Right lobe of liver (tissue), 4 donors: ENCODE measurements around a stretch of chr7.

- PRO-cap, 4 experiments = no peak in any of the 4 experiments
- RAMPAGE, long total RNA, 2 experiments = no peak in any of the 2 experiments
These were observed 257.4 kb downstream of the SDK1 start for GRCh38 chr7:3558326-3558935.

GRCh38 chr7:3926789-3927184 lies 625.7 kb downstream of the SDK1 start:
- PRO-cap, 4 experiments = peak in 3 of 4 experiments; most common minus-strand start chr7:3927021 (in 3)
- RAMPAGE, long total RNA, 2 experiments = no peak in any of the 2 experiments

GRCh38 chr7:4631623-4632271 lies 50.3 kb upstream of the FOXK1 start:
- PRO-cap, 4 experiments = no peak in any of the 4 experiments
- RAMPAGE, long total RNA, 2 experiments = no peak in any of the 2 experiments

DNA sequence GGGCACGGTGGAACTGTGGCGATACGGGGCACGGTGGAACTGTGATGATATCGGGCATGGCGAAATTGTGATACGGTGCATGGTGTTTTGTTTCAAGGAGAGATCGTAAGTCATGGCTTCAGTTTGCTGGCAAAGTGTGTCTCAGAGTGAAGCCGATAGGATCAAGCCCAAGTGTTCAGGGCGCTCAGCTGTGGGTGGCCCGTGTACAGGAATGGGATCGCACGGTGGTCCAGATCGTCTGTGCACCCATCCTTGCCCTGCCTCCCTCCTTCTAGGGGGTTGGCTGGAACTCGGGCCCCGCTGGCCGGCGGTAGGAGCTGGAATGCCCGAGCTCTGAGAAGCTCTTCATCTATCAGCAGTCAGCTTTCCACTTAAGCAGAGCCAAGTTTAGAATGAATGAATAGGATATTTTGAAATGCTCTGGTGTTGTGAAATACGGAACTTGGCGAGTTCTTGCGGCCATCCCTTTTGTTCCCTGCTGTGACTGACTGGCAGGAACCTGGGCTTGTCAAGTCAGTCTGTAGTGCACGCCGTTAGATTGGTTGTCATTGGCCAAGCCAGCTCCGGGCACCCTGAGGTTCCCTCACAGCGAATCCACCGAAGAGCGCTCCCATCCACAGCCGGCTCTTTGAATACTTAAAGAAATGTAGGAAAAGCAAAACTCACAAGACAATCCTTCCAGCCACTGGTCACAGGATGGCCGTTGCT lies 33.2 kb downstream of the FOXK1 start:
- PRO-cap, 4 experiments = peak in 3 of 4 experiments; most common plus-strand start position 483 of the sequence (in 2); most common minus-strand start position 373 of the sequence (in 3)
- RAMPAGE, long total RNA, 2 experiments = no peak in any of the 2 experiments

- PRO-cap, 4 experiments = peak in 2 of 4 experiments; most common plus-strand start chr7:4739146 (in 1); most common minus-strand start chr7:4739005 (in 1)
- RAMPAGE, long total RNA, 2 experiments = no peak in any of the 2 experiments
These were observed 36.6 kb upstream of the AP5Z1 start for GRCh38 chr7:4738620-4739448.

DNA sequence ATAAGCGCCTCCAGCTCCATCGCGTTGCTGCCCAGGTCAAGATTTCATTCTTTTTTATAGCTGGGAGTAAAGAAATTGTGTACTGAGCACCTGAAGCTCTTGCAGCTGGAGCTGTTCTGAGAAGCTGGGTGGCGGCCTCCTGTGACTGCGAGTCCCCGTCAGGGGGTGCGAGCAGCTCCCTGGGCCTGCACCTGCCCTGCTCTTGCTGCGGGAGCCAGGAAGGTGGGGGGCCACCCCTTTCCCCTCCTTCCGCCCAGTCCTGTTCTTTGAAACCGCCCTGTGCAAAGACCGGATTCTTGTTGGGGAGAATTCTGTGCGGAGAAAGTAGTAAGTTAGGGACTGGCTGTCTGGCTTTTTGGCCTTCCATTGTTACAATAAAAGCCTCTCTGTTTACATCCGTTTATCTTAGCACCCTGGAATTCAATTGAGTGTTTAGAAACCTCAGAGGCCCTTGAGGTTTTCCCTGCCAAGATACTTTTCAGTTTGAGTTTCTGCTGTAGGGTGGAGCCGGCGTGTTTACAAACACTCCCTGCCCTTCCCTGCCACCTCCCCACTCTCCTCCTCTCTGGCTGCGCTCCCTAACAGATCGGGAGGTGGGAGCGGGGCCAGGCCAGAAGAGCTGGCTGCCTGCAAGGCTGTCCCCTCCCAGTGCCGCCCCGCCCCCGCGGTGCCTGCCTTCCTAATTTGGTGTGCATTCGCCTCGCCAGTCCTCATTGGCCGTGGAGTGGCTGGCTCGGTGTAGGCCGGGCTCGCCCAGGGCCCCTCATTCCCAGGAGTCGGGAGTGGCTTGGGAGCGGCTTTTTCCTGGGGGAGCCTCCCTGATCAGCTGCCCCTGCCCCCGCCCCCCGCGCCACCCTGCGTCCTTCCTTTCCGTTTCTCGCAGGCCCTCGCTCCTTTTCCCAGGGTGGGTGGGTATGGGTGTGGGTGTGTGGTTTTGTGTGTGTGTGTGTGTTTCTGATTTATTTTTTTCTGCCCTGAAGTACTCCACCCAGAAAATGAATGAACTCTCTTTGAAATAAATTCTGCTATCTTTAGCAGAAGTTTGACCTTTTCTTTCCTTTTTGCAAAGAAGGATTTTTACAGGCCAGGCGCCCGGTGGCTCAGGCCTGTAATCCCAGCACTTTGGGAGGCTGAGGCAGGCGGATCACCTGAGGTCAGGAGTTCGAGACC lies 30.5 kb upstream of the AP5Z1 start:
- PRO-cap, 4 experiments = peak in 4 of 4 experiments; most common plus-strand start position 485 of the sequence (in 3); most common minus-strand start position 557 of the sequence (in 3)
- RAMPAGE, long total RNA, 2 experiments = no peak in any of the 2 experiments

DNA sequence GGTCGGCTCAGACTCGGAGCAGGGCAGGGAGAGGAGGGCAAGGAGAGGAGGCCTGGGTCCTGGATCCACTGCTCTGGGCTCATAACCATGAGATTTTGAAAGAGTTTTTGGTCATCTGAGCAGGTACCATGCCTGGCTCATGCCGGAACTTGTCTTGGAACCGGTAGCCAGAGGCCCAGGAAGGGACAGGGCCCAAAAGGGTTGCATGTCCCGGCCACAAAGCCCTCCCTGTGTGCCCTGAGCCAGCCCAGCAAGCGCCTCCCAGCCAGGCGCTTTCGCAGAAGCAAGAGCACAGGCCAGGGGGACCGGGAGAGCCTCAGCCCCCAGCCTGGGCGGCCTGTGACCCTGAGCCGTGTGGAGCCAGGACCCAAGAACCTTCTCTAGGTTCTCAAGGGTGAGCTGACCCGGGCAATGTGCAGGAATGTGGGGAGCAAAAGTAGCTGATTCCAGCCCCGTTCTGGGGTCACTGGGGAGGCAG lies 10.3 kb upstream of the AP5Z1 start:
- PRO-cap, 4 experiments = no peak in any of the 4 experiments
- RAMPAGE, long total RNA, 2 experiments = no peak in any of the 2 experiments

GRCh38 chr7:4879452-4879926 lies 4.0 kb downstream of the RADIL start:
- PRO-cap, 4 experiments = no peak in any of the 4 experiments
- RAMPAGE, long total RNA, 2 experiments = no peak in any of the 2 experiments

DNA sequence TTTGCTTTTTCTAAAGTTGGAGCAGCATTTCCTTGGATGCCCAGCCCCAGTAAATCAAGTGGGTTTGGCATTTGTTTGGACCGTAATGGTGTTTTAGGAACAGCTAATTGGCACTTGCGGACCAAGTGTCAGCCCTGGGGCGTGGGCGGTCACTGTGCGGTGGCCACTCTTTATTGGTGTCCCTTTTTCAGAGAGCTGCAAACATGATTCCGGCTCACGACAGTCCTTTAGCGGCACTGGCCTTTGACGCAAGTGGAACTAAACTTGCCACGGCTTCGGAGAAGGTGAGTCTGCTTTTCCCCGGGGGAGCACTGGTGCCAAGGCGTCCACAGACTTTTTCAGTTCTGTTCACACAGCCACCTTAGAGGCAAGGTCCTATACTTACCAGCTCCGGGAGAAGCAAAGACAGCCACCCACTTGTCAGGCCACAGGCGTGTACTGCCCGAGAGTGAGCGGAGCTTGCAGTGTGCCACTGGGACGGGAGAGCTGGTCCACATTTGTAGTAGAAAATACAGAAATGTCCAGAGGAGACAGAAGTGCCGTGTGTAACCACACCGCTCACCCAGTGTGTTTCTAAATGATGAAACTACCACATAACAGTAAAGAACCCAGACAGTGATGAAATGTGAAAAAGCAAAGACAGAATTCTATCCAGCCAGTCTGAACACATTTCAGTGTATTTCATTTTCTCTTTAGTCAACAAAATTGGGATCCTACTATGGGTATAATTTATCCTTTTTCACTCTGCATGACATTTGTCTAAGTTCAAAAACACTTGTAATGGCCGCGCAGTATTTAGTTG lies 27.9 kb downstream of the WIPI2 start:
- PRO-cap, 4 experiments = no peak in any of the 4 experiments
- RAMPAGE, long total RNA, 2 experiments = no peak in any of the 2 experiments

DNA sequence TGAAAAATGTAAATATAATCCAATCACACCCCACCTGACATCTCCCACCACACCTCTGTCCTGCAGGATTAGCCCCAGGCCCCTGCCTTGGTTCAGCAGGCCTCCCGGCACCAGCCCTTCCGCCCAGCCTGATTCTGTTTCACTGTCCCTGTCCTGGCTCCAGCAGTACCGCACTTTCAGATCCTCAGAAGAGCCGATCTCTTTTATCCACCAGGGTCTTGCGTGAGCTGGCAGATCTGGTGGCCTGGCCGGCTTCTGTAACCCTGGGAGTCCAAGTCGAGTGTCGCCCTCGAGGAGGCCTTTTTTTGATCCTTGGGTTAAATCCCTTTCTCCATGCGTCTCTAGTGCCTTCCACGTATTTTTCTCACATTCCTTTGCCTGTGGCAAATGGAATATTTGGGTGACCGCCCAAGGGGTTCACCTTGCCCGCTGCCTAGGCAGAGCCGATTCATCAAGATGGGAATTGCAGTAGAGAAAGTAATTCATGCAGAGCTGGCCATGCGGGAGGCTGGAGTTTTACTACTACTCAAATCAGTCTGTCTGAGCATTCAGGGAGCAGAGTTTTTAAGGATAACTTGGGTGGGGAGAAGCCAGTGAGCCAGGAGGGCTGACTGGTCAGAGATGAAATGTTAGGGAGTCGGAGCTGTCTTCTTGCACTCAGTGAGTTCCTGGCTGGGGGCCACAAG lies 34.1 kb downstream of the WIPI2 start:
- PRO-cap, 4 experiments = no peak in any of the 4 experiments
- RAMPAGE, long total RNA, 2 experiments = no peak in any of the 2 experiments

GRCh38 chr7:5349459-5350038 lies 66.8 kb downstream of the SLC29A4 start:
- PRO-cap, 4 experiments = no peak in any of the 4 experiments
- RAMPAGE, long total RNA, 2 experiments = no peak in any of the 2 experiments

- PRO-cap, 4 experiments = no peak in any of the 4 experiments
- RAMPAGE, long total RNA, 2 experiments = no peak in any of the 2 experiments
These were observed 69.0 kb downstream of the SLC29A4 start for GRCh38 chr7:5351581-5352273.

GRCh38 chr7:5528798-5528927 lies 1.7 kb downstream of the ACTB start:
- PRO-cap, 4 experiments = peak in 1 of 4 experiments; most common minus-strand start chr7:5528861 (in 1)
- RAMPAGE, long total RNA, 2 experiments = no peak in any of the 2 experiments

DNA sequence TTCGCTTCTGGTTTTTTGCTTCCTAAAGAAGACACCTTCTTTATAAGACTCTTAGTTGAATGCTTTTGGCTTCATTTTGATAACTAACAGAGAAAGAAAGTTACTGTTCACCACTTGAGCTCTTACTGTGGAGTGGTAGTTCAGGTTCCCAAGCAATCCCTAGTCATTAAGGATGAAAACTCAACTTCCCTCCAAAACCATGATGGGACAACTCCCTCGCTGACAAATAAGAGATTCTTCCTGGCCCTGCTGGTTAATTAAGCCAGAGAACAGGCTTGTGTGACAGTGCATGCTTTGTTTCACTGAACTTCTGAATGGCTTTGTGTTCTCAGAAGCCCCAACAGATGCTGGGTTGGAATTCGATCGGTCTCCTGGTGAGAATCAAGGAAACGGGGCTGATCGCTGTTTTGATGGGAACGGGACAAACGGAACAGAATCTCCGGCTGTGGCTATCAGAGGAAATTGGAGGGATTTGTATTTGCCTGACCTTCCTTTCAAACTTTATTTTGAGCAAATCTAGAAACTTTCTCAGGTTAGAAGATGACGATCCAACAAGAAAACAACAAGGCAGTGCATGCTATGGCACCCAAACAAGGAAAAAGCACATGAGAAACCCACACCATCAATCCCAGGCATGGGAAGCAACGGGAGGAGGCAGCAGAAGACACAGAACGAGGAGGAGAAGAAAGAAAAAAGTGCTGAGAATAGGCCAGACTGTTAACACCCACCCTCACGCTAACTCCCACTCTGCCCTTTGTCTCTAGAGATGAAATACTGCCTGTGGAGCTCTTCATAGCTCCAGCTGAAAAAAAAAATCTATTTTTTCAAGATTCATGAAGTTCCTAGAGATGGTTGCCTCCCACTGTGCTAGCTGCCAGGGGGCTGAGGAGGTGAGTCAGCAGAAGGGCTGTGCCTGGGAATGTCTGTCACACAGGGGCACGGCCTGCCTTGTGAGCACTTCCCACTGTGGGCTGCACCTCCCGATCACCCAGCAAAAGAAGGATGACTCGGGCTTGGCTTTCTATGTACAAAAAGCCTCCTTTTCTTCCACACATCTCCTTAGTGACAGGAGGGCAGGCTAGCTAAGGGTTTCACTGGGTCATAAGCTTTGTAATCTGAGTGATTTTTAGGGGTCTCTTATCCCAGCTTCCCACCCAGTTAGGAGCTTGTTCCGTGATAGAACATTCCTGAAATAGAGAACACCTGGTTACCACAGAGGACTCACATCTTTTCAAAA lies 44.1 kb downstream of the FSCN1 start:
- PRO-cap, 4 experiments = no peak in any of the 4 experiments
- RAMPAGE, long total RNA, 2 experiments = no peak in any of the 2 experiments

- PRO-cap, 4 experiments = peak in 1 of 4 experiments; most common minus-strand start chr7:5678109 (in 1)
- RAMPAGE, long total RNA, 2 experiments = no peak in any of the 2 experiments
These were observed 85.4 kb downstream of the FSCN1 start for GRCh38 chr7:5677936-5678458.

DNA sequence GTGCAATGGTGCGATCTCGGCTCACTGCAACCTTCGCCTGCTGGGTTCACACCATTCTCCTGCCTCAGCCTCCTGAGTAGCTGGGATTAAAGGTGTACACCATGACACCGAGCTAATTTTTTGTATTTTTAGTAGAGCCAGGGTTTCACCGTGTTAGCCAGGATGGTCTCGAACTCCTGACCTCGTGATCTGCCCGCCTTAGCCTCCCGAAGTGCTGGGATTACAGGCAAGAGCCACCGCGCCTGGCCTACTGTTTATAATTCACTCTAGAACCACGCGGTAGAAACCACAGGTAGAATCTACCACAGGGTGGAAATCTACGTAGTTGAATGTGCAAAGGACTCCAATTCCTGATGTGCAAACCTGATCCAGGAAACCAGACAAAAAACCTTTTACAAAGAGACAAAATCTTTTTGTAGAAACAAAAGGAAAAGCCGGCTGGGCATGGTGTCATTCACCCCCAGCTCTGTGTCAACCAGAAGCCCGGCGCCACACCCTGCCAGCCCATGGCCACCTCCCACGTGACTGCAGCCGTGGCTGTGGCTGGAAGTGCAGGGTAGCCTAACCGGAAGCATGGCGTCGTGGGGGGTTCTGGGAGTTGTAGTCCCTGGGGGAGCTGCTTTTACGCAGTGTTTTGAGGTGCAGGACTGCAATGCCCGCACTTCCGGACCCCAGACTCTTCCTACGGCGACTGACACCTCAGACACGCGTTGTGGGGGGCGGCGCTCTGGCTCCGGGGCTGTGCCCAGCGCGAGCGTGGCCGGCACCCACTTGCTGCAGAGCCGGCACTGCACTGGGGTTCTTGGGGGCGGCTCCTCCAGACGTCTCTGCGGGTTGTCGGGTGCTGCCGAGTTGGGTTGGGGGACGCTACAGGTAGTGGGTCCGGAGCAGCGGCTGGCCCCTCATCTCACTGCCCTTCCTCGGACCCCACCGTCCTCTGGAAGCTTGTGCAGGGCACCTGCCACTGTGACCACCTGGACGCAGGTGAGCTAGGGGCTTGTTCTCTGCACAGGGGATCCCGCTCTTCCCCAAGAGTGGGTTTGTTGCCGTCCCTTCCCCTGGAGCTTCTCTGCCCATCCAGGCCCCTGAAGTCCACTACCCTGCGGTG lies 41.4 kb upstream of the RNF216 start:
- PRO-cap, 4 experiments = peak in 4 of 4 experiments; most common plus-strand start position 674 of the sequence (in 3); most common minus-strand start position 468 of the sequence (in 2)
- RAMPAGE, long total RNA, 2 experiments = start-site peak on the plus strand in 1 of 2 experiments, centred at position 624 of the sequence, 16 reads per replicate

- PRO-cap, 4 experiments = no peak in any of the 4 experiments
- RAMPAGE, long total RNA, 2 experiments = no peak in any of the 2 experiments
These were observed 51.1 kb downstream of the CYTH3 start for GRCh38 chr7:6221310-6221725.

DNA sequence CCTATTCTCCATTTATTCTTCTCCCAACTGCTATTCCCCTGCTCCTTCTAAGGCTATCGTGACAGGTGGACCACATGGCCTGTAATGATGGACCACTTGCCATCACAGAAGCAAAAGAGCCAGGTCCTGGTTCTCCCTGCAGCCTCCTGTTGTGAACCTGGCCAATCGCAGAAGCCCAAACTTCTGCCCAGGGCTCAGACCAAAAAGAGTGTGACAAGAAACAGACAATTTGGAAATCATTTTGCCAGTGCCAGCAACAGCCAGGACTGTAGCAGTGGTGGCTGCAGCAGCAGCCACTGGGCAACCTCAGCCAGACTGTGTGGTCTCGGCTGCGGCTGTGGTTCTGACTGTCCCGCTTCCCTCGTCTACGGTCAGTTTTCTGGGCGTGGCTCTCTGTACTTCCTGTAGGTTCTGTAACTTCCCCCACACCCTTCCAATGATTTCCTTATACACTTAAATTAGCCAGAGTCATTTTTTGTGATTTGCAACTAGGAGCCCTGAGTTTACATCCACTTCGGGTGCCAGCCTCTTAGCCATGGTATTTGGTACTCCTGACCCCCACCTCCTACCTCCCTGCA lies 40.0 kb downstream of the CYTH3 start:
- PRO-cap, 4 experiments = peak in 3 of 4 experiments; most common minus-strand start position 345 of the sequence (in 3)
- RAMPAGE, long total RNA, 2 experiments = no peak in any of the 2 experiments

DNA sequence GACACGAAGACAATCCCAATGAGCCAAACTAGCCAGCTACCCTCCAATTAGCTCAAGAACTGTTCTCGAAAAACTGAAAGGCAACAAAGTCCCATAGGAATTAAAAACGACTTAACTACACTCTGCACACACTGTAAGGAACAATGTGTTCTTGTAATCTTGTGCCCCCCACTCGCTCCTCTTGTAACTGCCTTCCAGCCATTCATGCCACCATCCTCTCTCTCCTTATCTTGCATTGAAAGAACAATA lies 3.0 kb downstream of the CYTH3 start:
- PRO-cap, 4 experiments = no peak in any of the 4 experiments
- RAMPAGE, long total RNA, 2 experiments = no peak in any of the 2 experiments

GRCh38 chr7:6422127-6422665 lies 25.6 kb downstream of the DAGLB start:
- PRO-cap, 4 experiments = no peak in any of the 4 experiments
- RAMPAGE, long total RNA, 2 experiments = no peak in any of the 2 experiments